BJ (cell line): ENCODE measurements around a stretch of chr2.

- CAGE, long polyA plus RNA = no peak
- RRBS = no CpG with 5 or more reads among the region's 7 CpGs
These were observed 122.8 kb downstream of the USP34 start for GRCh38 chr2:61348040-61348622.

DNA sequence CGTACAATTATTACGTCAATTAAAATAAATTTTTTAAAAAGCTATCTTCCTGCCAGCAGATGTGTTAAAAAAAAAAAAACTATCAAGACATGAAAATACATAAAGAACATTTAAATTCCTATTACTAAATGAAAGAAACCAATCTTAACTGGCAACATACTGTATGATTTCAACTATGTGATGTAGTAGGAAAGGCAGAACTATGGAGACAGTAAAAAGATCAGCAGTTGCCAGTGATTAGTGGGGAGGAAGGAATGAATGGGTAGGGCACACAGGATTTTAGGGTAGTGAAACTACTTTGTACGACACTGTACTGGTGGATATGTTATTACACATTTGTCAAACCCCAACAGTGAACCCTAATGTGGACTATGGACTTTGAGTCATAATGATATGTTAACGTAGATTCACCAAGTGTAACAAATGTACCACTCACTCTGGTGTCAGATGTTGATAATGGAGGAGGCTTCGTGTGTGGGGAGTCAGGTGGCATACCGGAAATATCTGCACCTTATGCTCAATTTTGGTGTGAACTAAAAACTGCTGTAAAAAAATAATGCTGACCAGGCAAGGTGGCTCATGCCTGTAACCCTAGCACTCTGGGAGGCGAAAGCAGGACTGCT lies 27.3 kb downstream of the USP34 start:
- CAGE, long polyA plus RNA = no peak
- RRBS = no CpG with 5 or more reads among the region's 7 CpGs

- CAGE, long polyA plus RNA = no peak
- RRBS = no CpG with 5 or more reads among the region's 5 CpGs
These were observed 10.7 kb downstream of the USP34 start for GRCh38 chr2:61460025-61460669.

DNA sequence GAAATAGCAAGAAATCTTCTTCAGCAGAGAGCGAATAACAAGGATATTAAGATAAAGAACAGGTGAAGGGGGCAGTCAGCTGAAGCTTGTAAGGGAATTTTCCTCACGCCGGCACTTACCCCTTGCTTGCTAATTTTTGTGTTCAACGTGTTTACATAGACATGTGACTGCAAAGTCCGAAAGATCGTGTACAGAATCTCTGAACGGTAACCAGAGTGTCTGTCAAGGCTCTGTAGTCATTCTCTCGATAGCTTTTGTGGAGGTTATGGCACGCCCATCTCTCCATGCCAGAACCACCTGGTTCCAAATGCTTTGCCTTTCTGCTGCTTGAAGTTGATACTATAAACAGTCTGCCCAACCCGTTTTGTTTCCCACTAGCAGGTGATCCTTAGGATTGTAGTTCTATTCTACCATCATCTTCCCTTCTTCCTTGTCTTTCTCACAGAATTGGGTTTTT lies 1.0 kb upstream of the USP34 start:
- CAGE, long polyA plus RNA = no peak
- RRBS = no CpG with 5 or more reads among the region's 10 CpGs

- CAGE, long polyA plus RNA = no peak
- RRBS = no CpG with 5 or more reads among the region's 7 CpGs
These were observed 135.0 kb downstream of the FAM161A start for GRCh38 chr2:61718705-61719404.

GRCh38 chr2:61763553-61764816 lies 89.9 kb downstream of the FAM161A start:
- CAGE, long polyA plus RNA = no peak
- RRBS = 1% methylated on average over 25 of the region's 95 CpGs

DNA sequence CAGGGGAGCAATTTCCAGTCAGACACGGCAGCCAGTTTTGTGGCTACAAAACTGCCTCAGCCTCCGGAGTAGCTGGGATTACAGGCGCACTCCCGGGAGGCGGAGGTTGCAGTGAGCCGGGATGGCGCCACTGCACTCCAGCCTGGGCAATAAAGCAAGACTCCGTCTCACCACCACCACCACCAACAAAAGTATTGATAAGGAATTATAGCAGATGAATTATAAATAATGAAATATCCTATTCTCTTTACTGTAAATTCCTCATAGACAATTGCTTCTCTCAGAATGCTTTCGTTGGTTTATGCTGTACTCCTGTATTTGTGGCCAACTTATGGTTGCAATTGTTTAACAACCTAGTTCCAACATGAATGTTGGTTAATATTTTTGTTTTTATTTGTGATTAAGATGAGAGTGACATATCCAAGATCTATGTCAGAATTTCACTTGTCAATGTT lies 1.5 kb upstream of the FAM161A start:
- CAGE, long polyA plus RNA = no peak
- RRBS = no CpG with 5 or more reads among the region's 9 CpGs

DNA sequence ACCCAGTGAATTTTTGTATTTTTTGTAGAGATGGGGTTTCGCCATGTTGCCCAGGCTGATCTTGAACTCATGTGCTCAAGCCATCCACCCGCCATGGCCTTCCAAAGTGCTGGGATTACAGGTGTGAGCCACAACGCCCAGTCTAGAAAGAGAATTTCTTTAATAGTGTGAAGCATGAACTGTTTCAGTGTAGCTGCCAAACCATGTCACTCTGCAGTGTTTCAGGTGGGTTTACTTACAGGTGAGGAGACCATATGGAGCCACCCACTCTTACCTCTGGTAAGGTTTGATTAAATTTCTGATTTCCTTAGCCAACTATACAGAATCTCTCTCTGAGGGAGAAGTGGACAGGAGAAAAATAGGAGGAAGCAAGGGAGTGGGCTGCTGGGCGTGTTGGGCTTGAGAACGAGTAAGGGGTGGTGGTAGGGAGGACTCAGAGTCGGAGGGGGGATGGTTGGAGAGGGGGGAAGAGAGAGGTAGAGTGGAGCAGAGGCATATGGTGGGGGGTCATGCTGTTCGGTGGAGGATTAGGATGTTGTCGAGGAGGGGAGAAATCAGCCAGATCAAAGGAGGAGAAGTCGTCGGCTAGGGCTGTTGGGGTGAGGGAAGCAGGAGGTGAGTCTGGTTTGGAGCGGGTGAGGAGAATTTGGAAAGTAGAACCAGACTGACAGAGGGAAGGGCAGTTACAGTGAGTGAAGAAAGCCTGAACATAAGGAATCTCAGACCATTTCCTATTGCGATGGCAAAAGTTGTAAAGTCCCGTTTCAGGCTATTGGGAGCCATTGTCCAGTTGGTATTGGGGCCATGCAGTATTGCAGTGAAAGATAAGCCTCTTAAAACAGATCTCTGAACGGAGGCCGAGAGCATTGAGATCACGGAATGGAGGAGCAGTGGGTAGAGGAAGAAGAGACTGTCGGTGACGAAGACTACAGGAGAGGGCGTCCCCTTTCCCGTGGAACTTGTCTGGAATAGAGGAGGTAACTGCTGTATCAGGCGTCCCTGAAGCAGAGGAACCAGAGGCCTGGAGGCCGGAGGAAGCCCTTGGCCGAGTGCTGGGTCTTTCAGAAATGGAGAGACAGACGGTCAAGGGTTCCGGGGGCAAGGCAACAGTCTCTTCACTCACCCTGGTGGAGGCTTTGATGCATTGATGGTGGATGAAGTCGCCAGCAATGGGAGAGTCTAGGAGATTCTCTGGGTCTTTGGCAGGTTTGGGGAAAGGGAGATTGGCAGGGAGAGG lies 18.9 kb downstream of the COMMD1 start:
- CAGE, long polyA plus RNA = no peak
- RRBS = no CpG with 5 or more reads among the region's 26 CpGs

- CAGE, long polyA plus RNA = no peak
- RRBS = no CpG with 5 or more reads among the region's 4 CpGs
These were observed 65.3 kb downstream of the COMMD1 start for GRCh38 chr2:61970878-61971110.

- CAGE, long polyA plus RNA = no peak
- RRBS = 1% methylated on average over 9 of the region's 17 CpGs
These were observed 158 bp upstream of the B3GNT2 start for GRCh38 chr2:62195859-62196055.

- CAGE, long polyA plus RNA = no peak
- RRBS = 3% methylated on average over 9 of the region's 16 CpGs
These were observed 1.7 kb downstream of the B3GNT2 start for GRCh38 chr2:62197636-62197988.

DNA sequence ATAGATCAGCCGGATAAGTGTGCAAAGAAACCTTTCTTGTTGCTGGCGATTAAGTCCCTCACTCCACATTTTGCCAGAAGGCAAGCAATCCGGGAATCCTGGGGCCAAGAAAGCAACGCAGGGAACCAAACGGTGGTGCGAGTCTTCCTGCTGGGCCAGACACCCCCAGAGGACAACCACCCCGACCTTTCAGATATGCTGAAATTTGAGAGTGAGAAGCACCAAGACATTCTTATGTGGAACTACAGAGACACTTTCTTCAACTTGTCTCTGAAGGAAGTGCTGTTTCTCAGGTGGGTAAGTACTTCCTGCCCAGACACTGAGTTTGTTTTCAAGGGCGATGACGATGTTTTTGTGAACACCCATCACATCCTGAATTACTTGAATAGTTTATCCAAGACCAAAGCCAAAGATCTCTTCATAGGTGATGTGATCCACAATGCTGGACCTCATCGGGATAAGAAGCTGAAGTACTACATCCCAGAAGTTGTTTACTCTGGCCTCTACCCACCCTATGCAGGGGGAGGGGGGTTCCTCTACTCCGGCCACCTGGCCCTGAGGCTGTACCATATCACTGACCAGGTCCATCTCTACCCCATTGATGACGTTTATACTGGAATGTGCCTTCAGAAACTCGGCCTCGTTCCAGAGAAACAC lies 26.8 kb downstream of the B3GNT2 start:
- CAGE, long polyA plus RNA = no peak
- RRBS = 91% methylated on average over 2 of the region's 14 CpGs

GRCh38 chr2:62443495-62443977 lies 62.5 kb downstream of the TMEM17 start:
- CAGE, long polyA plus RNA = no peak
- RRBS = no CpG with 5 or more reads among the region's 3 CpGs

DNA sequence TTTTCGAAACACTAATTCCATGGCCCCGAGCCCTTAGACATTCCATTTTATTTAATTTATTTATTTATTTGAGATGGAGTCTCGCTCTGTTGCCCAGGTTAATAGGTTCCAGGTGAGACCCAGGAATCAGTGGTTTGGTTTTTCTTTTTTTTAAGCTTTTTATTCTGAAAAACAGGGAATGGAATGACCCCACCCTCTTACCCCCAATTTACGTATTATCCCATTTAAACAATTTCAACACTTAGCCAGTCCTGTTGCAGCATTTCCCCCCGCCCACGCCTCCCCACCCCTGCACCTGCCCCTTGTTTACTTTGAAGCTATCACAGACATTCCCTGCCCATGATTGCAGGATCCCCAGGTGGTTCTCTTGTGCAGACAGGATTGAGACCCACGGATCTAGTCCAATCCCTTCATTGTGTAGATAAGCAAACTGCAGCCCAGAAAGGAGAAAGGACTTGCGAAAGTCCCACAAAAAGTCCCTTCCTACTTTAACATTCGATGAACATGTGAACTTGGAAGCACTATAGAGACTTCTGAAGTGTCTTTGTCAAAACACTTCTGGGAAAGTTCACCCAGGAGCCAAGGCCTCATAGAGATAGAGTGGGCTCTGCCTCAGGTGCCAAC lies 39.0 kb downstream of the TMEM17 start:
- CAGE, long polyA plus RNA = no peak
- RRBS = no CpG with 5 or more reads among the region's 9 CpGs

DNA sequence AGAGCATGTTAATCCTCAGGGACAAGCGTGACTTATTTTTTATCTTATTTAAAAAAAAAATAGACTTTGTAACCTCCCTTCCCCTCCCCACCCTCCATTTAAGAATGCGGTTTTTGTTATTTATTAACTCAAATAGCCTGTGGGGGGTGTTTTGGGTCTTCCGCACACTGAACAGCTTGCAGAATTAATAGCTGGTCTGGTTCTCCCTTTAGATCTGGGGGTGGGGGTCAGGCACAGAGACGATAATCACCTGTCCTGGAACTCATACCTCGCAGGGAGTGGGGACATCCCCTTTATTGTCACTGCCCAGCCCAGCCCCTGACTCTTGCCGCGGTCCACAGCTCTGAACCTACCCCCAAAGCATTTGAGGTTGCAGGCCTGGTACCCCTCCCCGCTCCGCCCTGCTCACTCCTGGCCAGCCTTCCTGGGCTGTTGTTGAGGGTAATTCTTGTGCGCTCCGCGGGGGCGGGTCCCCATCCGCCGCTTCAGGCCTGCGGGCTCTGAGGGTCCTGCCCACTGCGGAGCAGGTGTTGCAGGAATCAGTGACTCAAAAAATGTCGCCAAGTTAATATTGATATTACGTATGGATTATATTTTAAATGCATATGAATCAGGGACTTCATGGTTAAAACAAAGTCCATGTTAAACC lies 64.4 kb upstream of the TMEM17 start:
- CAGE, long polyA plus RNA = no peak
- RRBS = no CpG with 5 or more reads among the region's 19 CpGs

- CAGE, long polyA plus RNA = no peak
- RRBS = no CpG with 5 or more reads among the region's 6 CpGs
These were observed 120.7 kb downstream of the EHBP1 start for GRCh38 chr2:62825943-62826797.

- CAGE, long polyA plus RNA = no peak
- RRBS = no CpG with 5 or more reads among the region's 5 CpGs
These were observed 71.6 kb upstream of the OTX1 start for GRCh38 chr2:62978972-62979584.

DNA sequence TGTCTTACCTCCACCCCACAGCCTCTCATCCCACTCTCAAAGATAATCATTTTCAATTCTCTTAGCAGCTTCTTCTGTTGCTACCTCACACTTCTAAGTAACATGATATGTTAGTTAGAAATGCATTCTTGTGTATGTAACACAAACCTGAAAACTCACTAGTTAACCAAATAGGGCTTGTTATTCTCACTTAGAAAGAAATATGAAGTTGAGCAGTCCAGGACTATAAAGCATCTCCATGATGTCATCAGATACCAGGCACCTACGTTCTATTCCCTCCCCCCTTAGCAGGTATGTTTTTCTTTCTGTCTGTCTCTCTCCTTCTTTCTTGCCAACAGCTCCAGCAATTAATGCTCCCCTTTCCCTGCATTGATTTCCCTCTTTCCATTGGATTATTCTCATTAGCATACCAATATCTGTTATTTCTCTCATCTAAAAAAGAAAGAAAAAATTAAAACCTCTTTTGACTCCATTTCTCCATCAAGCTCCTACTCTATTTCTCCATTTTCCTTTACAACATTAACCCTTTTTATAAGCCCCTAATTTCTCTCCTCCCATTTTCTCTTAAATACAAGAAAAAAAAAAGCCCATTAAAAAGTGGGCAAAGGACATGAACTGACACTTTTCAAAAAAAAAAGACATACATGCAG lies 119.7 kb downstream of the WDPCP start:
- CAGE, long polyA plus RNA = no peak
- RRBS = no CpG with 5 or more reads among the region's 1 CpG

DNA sequence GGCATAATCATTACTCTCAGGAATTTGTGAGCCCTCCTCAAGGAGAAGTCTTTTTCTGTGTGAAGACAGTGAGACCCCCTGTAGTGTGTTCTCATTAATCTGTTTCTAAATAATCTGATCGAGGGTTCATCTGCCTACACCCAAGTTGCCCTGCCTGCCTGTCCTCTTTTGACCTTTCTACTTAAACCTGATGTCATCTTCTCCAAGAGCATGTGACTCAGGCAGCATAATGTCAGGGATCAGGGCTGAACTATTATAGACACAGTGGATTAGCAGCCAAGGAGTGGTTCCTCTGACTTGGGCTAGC lies 123.9 kb downstream of the MDH1 start:
- CAGE, long polyA plus RNA = no peak
- RRBS = no CpG with 5 or more reads among the region's 1 CpG

GRCh38 chr2:63842031-63842853 lies 546 bp downstream of the UGP2 start:
- CAGE, long polyA plus RNA = no peak
- RRBS = no CpG with 5 or more reads among the region's 25 CpGs